Skin of body (tissue), 2 donors: ENCODE data around the gene LRRC14B.

DNA sequence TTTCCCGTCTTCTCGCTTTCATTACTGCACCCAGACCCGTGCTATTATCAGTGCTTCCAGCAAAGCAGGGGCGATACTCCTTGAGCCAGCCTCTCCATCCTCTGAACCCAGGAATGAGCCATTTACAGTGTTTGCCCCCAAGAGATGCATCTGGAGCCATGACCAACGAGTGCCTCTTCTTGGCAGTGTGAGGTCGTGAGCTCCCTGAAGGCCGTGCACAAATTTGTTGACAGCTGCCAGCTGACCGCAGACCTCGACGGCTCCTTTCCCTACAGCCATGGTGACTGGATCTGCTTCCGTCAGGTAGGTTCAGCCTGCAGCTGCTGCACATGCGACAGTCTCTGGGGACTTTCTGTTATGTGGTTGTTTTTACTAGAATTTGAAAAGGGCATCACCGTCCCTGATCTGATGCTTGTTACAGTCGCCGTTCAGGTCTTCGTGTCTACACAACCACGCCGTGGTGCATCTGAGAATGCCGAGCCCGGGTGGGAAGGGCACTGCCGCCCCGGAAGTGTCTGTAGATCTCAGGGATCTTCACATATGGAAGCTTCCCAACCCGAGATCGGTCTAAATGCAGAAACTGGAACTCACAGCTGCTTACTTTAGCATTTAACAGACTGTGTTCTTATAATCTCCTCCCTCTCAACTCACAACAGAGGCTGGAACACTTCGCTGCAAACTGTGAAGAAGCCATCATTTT lies 36.5 kb upstream of the LRRC14B start:
- RAMPAGE, long total RNA, result no peak

DNA sequence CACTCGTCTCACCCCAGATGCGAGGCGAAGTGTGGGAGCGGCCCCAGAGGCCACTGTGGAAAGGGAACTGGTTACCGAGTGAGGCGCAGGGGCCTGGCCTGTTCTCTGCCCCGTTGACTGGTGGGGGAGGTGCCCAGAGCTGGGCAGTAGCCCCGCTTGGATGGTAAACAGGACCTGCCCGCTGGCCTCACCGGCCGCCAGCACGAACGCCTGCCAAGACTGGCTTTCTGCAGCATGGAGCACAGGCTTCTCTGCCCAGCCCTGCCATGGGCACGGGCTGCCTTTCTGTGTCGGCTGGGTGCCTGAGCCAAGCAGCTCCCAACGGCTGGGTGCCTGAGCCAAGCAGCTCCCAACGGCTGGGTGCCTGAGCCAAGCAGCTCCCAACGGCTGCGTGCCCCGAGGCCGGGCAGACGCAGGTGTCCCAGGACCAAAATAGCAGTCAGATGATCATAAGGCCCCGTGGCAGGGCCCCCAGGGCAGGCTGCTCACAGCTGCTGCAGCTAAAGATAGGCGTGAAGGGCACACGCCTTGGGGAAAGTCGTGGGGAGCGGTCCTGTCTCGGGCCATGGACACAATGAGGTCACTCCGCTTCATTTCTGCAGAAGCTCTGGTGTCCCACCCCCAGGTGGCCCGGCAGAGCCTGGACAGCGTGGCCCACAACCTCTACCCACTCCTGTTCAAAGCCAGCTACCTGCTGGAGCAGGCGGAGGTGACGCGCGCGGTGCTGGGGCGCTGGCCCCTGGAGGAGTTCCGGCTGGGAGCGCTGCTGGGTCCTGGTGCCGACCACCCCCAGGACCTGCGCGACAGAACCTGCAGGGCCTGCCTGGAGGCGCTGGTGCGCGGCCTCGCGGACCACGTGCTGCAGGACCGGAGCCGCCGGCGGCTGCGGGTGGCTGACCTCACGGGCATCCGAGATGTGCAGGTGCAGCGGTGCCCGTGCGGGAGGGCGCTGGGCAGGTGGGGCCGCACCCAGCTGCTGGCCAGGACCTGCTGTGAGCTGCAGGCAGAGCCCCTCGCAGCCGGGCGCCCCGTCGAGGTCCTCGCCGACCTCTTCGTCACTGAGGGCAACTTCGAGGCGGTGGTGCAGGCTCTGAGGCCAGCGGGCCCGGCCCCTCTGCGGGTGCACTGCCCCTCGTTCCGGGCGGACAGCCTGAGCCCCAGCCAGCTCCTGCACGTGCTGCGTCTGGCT lies at the start of gene LRRC14B:
Gene LRRC14B, plus strand, starts transcription at position 522 of the 1,189 bp plus-strand sequence.
- RAMPAGE, long total RNA, result no peak

DNA sequence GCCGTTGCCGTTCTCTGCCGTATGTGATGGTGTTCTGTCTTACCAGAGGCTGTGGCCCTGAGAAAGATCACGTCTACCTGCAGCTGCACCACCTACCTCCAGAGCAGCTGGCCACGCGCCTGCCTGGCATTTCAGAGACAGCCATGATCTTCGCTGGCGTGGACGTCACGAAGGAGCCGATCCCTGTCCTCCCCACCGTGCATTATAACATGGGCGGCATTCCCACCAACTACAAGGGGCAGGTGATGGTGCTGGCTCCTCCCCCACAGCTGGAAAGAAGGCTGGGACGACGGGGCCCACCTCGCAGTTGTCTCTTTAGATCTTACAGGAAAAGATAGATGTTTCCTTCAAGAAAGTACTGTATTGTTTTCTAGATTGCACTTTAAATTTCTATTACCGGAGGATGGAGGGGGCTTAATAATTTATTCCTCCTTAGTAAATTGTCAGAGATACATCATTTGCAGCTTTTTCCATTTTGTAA lies 17.0 kb downstream of the SDHA start:
- RAMPAGE, long total RNA, result no peak

- RAMPAGE, long total RNA, result no peak
Measured at GRCh38 chr5:237674-238215, 19.6 kb downstream of the SDHA start.

GRCh38 chr5:253677-253978 lies 17.8 kb upstream of the PDCD6 start:
- RAMPAGE, long total RNA, result no peak

- RAMPAGE, long total RNA, result no peak
Measured at GRCh38 chr5:278844-279596, 7.6 kb downstream of the PDCD6 start.

DNA sequence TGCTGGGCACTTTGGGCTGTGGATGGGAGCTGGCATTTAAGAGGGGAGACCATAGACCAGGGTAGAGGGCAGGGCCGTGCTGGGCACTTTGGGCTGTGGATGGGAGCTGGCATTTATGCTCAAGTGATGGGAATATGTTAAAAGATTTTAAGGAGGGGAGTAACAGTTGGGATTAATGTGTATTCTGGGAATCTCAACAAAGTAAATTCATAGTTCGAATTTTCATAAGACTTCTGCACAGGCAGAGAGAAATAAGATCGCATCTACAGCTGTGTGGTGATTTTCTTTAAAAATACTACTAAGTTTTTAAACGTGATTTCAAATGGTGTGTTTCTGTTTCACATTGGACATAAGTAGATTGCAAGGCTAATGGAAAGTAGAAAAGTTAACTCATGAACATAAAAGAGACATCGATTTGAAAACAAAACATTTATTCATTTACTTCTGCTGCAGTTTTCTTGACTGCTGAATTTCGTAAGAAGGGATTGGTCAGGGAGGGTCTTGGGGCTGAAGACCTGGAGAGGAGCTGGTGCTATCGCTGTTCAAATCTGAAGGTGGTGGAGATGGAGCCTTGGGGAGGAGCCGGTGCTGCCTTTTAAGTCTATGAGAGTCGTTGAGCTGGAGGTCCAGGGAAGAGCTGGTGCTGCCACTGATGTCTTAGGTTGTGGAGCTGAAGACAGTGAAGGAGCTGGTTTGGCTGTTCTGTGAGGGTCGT lies 9.5 kb downstream of the PDCD6 start:
- RAMPAGE, long total RNA, result no peak

- RAMPAGE, long total RNA, result no peak
Measured at GRCh38 chr5:283202-284114, 12.0 kb downstream of the PDCD6 start.

DNA sequence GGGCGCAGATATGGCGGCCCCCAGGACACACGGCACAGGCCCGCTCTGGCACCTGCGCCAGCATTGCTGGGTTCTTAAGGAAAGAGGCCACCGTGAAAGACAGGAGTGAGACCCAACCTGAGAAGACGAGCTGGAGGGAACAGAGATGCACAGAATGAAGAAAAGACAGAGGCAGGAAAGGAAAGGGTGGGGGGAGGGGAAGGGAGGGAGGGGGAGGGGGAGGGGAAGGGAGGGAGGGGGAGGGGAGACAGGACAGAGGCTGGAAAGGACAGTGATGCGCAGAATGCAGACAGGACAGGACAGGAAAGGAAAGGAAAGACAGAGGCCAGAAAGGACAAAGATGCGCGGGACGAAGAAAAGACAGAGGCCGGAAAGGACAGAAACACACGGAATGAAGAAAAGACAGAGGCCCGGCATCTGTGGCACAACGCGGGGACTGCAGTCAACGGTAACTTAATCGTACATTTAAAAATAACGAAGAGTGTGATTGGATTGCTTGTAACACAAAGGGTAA lies 53.2 kb upstream of the EXOC3 start:
- RAMPAGE, long total RNA, result no peak

DNA sequence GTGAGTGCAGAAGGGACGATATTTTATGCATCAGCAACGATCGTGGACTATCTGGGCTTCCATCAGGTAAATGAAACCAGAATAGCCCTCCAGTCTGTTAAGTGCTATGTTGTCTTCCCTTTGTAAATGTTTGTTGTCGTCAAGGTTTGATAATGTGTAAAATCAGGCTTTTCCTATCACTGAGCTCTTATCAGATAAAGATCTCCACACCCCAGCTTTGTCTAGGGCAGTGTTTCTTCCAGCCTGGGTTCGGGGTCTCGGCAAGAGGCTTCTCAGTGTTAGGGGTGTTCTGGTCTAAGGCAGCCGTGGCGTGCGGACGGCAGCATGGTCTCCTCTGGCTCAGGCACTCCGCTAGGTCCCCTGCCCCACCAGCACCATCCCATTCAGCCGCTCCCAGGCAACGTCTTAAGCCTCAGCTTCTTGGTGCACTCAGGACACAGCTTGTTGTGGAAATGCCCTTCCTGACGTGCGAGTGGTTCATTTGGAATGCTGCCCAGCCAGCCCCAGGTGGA lies 29.6 kb upstream of the EXOC3 start:
- RAMPAGE, long total RNA, result no peak

DNA sequence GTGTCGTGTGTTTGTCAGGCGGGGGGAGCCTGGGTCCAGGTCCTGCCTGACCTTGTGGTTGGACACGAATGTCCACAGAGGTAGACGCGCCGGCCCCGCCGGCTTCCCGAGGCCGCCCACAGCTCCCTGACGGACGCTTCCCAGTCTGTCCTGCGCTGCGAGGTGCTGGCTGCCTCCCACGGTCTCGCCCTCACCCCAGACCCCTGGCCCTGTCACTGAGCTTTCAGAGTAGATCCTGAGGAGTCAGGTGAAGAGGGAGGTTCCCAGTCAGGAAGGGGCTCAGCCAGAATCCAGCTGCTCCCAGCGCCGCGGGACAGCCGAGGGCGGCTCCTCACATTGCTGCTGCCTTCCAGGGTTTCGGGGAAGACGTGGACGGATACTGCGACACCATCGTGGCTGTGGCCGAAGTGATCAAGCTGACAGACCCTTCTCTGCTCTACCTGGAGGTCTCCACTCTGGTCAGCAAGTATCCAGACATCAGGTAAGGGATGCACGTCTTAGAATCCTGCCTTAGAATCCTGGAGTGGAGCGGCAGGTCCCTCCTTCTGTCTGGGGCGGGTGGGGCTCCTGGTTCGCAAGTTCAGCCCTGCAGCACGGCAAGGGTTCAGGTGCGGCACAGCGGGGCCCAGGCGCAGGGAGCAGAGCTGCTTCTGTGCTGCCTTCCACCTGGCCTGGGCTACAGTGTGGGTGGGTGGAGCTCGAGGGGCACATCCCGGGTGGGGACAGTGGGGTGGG lies 22.6 kb downstream of the EXOC3 start:
- RAMPAGE, long total RNA, result no peak

- RAMPAGE, long total RNA, result no peak
Measured at GRCh38 chr5:471150-472027, 28.4 kb downstream of the EXOC3 start.

DNA sequence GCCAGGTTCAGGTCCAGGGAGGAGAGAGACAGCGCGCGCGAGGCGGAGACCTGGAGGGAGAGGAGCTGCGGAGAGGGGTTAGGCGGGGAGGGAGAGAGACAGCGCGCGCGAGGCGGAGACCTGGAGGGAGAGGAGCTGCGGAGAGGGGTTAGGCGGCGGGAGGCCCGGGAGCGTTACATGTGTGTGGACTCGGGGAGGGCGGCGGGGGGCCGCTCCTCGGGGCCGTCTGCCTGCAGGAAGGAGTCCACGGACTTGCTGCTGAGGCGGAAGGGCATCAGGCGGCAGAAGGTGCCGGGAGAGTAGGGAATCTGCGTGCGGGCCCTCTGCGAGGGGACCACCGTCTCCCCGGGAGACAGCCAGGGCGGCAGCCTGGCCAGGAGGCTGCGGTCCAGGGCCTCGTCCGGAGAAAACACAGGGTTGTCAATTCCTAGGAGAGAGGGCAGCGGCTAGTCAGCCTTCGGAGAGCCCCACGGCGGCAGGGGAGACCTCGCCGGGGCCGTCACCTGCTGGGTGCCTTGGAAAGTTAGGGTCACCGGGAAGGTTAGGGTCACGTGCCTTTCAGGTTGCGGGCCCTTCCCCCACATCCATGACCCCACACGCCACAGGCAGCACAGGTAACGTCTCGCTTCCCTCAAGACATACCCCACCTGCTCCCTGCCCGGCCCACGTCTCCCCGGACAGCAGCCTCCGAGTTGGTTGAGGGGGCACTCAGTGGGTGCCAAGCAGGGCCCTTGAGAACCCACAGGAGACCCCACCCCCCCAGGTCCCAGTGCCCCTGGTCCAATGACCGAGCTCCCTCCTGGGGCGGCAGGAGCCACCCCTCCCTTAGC lies 31.9 kb downstream of the EXOC3 start:
- RAMPAGE, long total RNA, result no peak

- RAMPAGE, long total RNA, result no peak
Measured at GRCh38 chr5:520399-520952, 3.8 kb downstream of the SLC9A3 start.

- RAMPAGE, long total RNA, result no peak
Measured at GRCh38 chr5:532471-533252, 8.4 kb upstream of the SLC9A3 start.

DNA sequence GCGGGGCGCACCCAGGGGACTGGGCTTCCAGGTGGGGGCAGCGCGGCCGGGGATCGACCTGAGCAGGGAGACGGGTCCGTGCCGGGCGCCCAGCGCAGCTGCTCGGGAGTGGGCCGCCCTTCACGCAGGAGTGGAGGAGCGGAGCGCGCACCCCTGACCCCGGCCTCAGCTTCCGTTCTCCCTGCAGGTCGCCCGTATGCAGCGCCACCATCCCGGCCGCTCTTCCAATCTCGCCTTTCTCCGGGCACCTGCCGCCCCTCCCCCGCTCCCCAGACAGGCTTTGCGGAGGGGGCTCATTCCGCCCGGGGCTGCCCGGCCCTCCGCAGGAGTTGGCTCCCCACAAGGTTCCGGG lies 718 bp upstream of the TPPP start:
- RAMPAGE, long total RNA, result no peak

DNA sequence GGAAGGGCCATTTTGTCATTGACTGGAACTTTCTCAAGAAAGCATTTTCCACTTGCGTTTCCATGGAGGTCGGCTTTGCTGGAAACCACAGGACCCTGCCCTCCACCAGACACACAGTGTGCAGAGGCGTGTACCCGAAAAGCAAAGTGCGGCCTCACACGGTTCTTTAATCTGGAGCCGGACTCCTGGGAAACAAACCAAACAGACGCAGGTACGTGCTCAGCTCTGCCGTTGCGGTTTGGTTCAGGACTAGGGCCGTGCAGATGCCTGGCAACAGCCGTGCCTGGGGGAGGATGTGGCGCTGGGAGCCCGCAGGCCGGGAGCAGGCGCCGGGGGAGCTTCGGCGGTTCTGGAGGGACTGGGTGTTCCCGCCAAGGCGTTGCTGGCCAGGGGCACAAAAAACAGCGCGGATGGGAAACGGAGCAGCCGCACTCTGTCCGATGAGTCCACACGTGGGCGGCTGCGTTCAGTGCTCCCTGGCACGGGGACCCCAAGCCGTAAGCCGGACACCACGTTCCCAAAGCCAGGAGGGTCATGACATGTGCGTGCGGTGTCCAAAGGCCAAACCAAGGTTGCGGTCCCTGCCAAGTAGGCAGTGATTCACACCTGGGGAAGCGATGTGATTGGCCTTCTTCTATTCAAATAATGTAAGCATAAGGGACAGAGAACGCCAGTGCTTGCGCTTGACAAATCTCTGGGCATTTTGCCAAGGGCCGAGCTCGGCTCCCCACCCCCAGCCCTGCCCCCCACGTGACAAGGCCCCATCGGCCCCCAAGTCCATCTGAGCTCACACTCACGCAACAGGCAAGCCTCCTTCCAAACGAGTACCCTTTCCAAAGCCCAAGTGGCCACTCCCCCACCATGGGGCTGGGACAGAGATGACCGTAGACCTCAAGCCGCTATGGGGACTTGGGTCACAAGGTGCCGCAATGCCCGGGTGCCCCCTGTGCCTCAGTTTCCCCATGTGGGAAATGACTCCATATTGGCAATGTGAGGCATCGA lies 49.8 kb upstream of the NKD2 start:
- RAMPAGE, long total RNA, result no peak

- RAMPAGE, long total RNA, result no peak
Measured at GRCh38 chr5:1057938-1058600, 49.5 kb downstream of the NKD2 start.

DNA sequence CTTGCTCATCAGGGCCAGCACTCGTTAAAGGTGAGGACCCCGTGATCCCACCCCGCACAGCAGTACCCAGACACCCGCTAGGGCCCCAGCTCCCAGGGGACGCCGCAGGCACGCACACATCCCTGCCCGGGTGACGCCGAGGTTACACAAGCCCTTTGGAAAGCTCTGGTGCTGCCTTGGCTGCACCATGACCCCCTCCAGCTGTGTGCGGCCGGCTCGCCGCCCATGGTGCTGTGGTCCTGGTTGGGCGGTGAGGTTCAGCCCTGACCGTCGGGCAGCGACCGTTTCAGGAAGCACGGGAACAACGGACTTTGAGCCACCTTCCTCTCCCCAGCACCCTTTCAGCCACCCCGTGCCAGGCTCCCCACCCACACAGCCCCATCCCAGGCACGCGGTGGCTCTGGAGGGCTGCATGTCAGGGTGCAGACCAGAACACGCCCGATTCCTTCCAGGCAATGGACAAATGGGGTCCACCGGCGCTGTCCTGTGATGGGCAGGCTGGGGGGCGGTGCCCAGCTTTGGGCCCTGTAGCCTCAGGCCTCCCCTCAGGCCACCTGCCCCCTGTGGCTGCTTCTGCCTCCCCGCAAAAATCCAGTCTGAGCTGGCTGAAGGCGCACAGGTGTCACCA lies 7.6 kb upstream of the SLC12A7 start:
- RAMPAGE, long total RNA, result no peak

DNA sequence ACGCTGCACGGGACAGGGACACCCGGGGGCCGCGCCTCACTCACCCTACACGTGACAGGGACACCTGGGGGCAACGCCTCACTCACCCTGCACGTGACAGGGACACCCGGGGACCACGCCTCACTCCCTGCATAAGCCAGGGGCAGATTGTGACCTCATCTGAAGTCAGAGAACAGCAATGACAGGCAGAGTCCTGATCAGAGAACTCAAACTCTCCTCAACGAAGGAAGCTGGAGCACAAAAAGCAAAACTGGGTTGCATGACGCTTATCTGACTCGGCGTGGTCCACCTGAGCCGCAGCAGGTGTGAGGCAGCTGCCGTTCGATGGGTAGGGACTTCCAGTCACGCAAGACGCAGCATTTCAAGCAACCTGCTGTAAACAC lies 3.2 kb downstream of the TERT start:
- RAMPAGE, long total RNA, result no peak